ENCODE results near the genes NAA50, GRAMD1C, CCDC191 and LSAMP.

DNA sequence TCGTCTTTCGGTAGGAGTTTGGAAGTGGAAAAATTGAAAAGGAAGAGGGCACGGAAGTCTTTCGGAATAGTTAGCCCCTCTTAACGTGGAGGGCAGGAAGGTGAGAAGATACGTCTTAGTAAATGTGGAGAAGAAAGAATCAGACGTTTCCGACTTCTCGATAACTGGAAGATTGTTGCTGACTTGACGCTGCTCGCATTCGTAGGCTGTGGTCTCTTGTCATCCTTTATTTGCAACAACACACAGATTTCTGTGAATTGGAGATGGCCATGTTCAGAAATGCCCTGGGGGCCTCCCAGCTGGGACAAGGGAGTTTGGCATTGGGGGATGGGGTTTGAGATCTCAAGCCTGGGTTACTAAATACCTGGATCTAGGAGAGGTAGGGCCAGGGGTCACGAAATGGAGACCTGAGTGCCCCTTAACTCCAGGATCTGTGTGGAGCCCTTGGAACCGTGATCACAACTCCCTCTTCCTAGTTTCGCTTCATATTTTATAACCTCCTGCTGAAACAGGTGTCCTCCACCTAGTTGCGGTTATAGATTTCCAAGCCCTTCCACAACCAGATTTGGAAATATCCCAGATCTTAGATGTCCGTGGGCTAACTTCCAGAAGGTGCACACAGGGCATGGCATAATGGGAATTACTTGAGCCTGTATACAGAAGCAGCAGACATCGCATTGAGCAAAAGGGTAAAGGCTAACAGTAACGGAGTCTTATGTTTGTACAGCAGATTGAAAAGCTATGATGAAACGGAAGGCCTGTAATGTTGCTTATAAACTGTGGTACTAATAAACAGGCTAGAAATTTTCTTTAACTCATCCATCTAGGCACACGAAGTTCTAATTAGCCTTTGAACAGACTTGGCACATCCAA is 869 bp upstream of the USF3 start:
- PRO-cap: unidirectional peak, minus-strand start at position 464 of the sequence

- PRO-cap: no peak
These were observed 24.5 kb downstream of the NAA50 start for GRCh38 chr3:113721136-113722303.

DNA sequence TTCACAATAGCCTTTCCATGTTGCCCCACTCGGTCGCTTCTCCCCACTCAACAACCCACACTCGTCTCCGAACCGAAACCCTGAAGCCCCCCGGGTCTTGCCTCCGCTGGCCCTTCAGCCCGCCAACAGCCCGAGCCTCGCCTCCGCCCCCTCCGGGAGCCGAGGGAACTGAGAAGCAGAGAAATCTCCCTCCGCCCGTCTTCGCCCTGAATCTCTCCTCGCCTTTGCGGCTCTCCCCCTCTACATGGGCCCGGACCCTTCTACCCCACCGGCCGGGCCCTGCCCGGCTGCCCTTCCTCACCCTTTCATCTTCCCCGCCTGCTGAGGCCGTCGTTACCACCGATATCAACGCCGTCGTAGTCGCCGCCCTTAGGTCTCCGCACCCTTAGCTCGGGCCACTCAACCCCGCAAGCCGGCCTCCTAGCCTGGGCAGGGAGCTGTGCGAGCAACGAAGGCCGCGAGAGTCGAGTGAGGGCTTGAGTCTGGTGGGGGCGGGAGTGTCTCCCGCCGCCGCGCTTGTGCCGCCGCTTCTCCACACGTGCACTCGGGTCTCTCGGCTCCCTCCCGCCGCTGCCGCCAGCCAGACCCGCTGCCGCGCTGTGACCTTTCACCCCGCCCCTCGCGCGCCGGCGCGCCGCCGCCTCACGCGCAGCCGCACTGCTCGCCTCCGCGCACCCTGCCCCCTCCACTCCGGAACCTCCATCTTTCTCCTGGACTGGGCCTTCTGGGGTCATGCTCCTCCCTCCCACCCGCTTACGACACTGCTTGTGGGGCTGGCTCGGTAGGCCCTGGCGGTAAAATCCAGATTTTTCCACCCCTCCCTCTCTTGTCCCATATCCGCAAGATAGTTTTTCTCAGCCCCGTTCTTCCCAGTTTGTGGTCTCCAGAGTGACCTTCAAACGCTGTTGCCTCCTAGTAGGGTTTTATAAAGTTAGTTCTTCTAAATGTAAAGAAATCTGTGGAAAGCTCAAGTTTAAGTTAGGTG is at the start of gene NAA50:
Gene NAA50, minus strand, starts transcription at position 609 of the 985 bp plus-strand sequence.
- PRO-cap: bidirectional peak, plus-strand start at position 708 of the sequence, minus-strand start at position 601 of the sequence

DNA sequence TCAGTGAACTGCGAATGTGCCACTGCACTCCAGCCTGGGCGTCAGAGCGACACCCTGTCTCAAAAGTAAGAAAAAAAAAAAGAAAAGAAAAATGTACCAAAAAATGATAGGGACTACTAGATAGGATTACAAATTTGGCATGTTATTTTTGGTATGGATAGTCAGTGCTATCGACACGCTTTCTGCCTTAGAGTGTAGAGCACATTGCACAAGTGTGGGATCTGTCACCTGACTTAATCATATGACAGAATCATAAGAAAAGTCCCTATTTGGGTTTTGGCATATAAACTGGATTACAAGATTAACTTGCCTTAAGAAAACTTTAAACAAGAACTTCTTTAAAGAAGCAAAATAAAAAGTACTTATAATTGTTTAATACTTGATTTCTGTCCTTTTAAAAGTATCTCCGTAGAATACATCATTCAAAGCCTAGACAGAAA is 7.7 kb downstream of the ATP6V1A start:
- PRO-cap: no peak

- PRO-cap: unidirectional peak, plus-strand start at chr3:113838788; bidirectional peak, plus-strand start at chr3:113838889, minus-strand start at chr3:113838884
These were observed at the start of gene GRAMD1C for GRCh38 chr3:113838580-113839418. GRAMD1C (plus strand) TSS chr3:113838788.

DNA sequence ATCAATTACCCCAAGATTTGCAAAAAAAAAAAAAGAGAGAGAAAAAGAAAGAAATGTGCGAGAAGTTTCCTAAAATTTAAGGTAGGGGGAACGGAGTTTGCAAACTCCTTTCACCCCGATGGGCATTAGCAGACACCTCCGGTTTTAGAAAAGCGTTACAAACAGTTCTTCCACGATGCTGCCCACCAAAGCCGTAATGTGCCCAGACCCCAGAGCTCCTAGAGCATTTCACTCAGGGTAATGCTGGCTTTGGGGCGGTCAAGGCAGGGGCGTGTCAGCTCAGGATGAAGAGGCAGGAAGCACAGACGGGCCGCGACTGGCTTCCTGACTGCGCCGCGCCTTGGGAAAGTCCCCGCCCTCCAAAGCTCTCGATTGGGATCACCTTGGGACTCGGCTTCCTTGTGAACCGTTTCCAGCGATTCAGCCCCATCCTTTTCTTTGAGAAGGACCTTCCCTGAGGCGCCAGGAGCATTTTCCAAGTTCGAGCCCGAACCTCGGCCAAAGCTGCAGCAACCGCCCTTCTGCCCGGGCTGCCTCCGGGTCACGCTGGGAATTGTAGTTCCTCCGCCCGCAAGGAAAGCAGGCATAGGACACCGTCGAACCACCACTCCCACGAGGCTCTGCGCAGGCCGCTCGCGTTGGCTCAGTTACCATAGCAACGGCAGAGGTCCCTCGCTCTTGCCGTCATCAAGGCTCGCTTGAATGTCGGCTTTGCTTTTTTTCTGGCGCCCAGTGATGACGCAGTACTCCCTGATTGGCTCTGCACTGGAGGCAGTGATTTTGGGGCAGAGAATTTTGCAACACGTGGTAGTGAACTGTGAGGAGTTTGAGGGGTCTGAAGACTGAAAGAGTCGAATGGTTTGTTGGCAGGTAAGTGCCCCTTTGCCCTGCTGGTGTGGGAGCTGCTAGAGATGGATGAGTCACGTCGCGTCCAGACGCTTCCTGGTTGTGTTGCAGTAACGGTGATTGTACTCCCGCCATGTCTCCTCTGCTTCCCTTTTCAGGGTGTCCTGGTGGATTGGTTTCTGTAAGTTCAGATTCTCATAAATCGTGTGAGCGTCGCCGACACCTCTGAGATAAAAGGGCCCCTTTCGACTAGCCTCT is at the start of gene CCDC191:
Gene CCDC191, minus strand, starts transcription at position 532 of the 1,104 bp plus-strand sequence.
- PRO-cap: bidirectional peak, plus-strand start at position 746 of the sequence, minus-strand start at position 548 of the sequence

- PRO-cap: no peak
These were observed 36.0 kb downstream of the QTRT2 start for GRCh38 chr3:114092474-114092974.

- PRO-cap: no peak
These were observed 11.0 kb downstream of the ZNF80 start for GRCh38 chr3:114226363-114226761.

GRCh38 chr3:114295936-114296227 is 2.1 kb downstream of the TIGIT start:
- PRO-cap: no peak

DNA sequence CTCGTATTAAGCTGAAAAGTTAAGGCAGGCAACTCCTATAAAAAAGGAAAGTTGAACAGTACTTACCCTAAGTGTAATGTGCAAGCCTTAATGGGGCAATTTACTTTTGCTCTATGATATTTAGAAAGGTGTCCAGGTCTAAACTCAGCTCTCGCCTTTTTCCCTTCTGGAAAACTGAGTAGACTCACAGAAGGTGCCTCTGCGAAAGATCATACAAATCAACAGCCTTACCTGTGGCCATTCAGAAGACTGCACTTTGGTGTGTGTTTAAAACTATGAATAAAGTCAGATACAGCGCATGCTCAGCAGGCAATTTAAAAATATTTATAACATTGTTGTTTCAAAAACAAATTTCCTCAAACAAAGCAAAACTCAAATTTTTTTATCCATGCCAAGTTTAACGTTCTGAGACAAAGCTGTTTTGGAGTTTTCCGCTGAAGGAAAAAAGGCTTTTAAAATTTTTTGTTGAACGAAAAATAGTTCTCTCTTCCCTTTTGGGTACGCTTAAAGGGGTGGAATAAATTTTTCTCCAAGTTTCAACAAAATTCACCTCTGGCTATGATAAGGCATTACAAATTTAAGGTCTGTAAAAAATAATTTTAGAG is 156.2 kb downstream of the TIGIT start:
- PRO-cap: unidirectional peak, plus-strand start at position 123 of the sequence

- PRO-cap: no peak
These were observed 274.5 kb downstream of the ZBTB20 start for GRCh38 chr3:114872458-114873091.

DNA sequence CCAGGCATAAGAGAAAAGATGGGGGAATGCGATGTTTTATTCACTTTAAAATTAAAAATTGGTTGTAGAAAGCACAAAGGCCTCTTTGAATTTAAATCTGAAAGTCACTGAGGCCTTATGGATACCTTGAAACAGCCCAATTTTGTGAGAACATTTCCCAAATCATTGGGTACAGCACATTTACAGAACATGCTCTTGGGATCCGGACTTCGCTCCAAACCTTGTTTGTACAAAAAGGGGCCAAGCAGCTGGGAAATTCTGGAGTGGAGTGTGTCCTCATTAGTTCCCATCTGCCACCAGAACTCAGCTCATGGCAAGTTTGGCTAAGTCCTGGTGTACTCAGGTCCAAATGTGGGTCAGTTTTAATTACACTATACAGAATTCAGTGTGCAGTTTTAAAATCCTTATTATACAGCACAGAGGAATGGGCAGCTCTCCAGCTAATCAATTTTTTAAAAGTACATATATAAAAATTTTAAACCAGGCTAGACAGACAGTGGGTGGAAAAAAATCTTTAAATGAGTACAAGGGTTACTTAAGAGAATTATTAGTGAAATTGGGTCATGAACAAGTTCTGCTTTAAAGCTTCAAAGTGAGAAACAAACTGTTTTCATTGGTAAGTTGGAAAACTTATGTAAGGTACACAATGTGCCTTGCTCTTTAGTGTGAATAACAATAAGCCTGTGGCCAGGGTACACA is 254.1 kb downstream of the ZBTB20 start:
- PRO-cap: no peak

- PRO-cap: no peak
These were observed 247.7 kb downstream of the ZBTB20 start for GRCh38 chr3:114899226-114899972.

DNA sequence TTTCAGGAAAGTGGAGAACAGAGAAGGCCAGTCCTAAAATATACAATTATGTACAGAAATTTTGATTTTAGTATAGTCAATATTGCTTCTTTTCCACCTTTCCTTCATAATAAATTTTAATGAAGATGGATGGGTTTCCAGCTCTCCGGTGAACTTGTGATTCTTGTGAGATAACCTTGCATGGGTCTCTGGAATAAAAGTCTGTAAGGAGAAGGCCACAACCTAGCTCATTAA is 21.5 kb upstream of the ZBTB20 start:
- PRO-cap: no peak

DNA sequence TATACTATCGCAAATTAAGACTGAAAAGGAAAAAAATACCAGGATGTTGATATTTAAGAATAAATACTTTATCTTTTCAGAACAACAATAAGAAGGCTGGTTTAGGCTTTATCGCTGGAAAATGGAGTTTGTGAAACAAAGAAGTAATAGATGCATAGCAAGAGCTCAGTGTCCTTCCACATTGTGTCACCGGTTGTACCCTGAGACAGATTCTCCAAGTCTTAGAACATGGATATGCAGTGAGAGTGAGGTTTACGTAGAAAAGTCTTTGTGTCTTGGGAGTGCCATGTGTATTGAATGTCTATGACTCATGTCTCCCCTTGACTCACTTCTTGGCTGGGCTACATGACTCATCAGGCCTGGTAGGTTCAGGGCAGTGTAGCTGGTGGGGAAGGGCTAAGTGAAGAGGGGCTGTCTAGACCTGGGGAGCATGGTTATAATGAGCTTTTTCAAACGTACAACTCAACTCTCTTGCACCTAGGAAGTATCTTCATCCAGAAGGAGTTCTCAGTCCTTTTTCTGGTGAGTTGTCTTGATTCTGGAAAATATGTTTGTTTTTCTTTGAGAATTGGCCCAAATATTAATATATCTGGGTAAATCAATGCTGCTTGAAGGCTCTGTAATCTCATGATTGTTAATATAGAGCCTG is 167.5 kb downstream of the GAP43 start:
- PRO-cap: no peak

DNA sequence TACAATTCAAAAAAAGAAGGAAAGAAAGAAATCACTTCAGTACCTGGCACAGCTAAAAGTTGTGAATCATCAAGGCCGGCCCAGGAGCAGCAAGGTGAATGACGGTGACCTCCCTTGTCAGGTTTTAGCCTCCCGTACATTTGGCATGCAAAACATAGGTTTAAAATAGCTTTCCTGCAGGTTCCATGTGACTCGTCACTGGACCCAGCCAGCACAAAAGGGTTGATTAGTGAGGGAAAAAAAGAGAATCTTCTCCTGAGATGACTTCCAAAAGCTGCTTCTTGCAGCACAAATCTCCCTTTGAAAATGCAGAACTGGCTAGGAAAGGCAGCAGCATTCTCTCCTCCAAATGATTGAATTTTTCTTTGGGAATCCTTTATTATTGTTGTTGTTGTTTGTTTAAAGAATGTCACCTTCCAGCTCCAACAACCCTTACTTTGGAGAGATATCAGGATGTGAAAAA is 394.1 kb downstream of the LSAMP start:
- PRO-cap: no peak

DNA sequence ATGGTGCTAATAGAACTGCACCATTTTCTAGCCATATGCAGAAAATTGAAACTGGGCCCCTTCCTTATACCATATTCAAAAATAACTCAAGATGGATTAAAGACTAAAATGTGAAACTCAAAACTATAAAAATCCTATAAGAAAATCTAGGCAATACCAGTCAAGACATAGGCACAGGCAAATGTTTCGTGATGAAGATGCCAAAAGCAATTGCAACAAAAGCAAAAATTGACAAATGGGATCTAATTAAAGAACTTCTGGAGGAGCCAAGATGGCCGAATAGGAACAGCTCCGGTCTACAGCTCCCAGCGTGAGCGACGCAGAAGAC is 85.6 kb downstream of the LSAMP start:
- PRO-cap: no peak

- PRO-cap: no peak
These were observed at the start of gene LSAMP for GRCh38 chr3:116444794-116446076. LSAMP (minus strand) TSS chr3:116445487.

GRCh38 chr3:117218696-117219054 is 773.4 kb upstream of the LSAMP start:
- PRO-cap: no peak

DNA sequence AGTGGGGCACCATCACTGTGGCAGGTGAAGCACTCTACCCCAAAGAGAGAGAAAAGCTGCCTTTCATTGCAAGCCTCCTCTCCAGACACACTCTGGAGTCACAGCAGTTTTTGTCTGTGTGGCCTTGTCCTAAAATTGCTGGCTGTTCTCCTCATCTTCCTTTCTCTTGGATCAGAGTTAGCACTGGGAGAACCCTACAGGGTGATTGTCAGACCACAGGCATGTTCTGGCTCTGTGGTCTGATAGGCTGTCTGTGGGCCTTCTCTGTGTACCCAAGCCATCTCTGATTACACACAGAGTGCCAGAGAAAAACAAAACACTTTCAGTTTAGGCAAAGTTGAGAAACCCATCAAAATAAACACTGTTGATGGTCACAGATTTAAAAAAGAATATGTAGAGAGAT is 954.1 kb upstream of the LSAMP start:
- PRO-cap: no peak

Data from jejunum (tissue), 1 donor.